ENCODE measurements around a stretch of chr12.

DNA sequence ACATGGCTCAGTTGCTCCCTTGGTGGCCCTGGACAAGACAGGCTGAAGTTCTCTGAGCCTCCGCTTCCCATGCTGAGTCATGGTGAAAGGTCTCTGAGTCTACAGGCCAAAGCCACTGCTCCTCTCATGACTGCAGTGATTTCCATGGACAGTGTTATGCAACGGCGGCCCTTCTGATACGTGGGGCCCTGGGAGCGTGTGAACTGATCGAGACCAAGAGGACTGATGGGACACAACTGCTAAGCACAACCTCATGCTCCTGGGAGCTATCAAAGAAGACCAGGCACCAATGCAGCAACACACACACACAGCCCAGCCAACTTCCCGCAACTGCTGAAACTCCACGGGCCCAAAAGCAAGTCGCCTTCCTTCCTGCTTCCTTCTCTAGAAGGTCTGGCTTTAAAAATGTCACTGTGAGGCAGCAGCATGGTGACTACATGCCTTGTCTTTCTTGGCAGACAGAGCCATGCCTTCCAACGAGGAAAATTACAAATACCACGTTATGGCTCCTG lies 10.5 kb upstream of the ACTR6 start:
- PRO-cap: no peak

DNA sequence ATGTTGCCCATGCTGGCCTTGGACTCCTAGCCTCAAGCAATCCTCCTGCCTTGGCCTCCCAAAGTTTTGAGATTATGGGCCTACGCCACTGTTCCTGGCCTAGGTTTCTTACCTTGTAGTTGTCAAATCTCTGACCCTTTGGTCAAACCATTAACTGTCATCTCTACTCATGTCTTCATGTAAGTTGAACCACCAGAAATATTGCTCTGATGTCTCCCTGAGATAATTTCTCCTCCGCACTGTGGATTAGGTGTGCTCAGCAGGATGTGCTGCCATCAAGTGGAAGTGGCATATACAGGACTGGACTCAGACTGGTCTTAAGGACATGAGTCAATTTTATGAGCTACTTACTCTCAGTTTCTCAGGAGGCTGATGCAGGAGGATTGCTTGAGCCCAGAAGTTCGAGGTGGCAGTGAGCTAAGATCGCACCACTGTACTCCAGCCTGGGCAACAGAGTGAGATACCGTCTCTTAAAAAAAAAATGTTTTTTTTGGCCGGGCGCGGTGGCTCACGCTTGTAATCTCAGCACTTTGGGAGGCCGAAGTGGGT lies 28.6 kb downstream of the ACTR6 start:
- PRO-cap: no peak

- PRO-cap: no peak
Measured at GRCh38 chr12:100304213-100304923, 37.4 kb downstream of the SCYL2 start.

- PRO-cap: no peak
Measured at GRCh38 chr12:100339307-100339609, 17.6 kb upstream of the SLC17A8 start.

GRCh38 chr12:100986761-100987040 lies 192.1 kb downstream of the ANO4 start:
- PRO-cap: no peak

DNA sequence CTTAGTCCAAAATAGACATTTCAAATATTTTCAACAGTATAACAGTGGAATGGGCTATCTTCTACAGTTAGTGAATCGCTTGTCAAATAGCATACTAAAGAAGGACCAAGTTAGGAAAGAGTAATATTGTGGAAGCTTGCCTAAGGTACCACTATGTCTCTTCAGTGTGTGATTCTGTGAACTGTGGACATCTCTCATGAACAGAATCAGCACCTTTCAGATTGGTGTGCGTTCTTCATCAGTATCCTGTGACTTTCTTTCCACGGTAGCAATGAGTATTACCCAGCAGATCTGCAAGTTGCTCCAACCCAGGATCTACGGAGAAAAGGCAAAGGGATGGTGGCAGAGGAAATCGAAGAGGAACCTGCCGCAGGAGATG lies 37.3 kb downstream of the UTP20 start:
- PRO-cap: no peak

GRCh38 chr12:101527527-101528241 lies 52.5 kb downstream of the SPIC start:
- PRO-cap: no peak

- PRO-cap: no peak
Measured at GRCh38 chr12:101607917-101608350, 13.2 kb downstream of the MYBPC1 start.

- PRO-cap: no peak
Measured at GRCh38 chr12:101678189-101678487, 19.3 kb upstream of the CHPT1 start.

DNA sequence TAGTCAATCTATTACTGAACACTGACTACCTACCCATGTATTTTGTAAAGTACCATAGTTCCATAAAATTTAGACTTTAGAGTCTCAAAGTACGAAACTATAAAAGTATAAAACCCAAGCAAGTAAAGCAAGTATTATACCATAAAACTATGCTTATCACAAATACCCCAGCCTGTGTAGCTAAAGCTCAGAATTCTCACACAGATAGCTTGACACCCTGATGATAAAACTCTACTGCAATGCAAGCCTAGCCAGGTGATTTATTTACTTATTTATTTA lies 6.7 kb upstream of the CHPT1 start:
- PRO-cap: no peak

- PRO-cap: no peak
Measured at GRCh38 chr12:101779657-101780012, 40.4 kb upstream of the SYCP3 start.

DNA sequence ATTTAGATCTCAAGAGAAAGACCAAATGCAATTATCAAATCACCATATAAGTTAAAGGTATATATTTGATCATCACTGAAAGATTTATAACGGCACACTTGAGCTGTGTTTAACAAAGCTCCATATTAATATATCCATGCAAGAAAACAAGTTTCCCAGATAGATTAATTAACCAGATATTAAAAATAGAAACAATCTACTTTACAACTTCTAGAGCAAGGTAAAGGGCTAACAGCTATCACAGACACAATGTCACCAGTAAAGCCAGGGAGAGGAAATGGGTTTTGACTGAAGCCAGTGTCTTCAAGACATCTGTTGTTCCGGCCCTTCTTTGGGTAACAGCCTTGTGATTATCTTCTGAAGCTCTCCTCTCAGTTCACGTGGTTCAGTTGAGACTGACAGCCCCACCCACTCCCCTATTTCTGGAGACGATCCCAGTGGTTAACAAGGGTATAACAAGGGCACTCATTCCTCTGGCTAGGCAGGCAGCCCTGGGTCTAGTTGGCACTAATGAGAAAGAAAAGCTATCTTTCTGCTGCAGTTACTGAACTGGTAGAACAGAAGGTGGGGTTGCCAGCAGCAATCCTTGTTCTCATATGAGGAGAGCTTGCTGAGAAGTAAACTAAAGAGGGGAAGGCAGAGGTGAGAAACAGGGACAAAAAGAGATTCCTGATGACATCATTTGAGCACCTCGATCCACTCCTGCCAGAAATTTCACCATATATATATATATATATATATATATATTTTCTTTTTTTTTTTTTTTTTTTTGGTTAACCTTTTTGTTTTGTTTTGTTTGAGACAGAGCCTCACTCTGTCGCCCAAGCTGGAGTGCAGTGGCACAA lies 6.8 kb downstream of the GNPTAB start:
- PRO-cap: no peak

DNA sequence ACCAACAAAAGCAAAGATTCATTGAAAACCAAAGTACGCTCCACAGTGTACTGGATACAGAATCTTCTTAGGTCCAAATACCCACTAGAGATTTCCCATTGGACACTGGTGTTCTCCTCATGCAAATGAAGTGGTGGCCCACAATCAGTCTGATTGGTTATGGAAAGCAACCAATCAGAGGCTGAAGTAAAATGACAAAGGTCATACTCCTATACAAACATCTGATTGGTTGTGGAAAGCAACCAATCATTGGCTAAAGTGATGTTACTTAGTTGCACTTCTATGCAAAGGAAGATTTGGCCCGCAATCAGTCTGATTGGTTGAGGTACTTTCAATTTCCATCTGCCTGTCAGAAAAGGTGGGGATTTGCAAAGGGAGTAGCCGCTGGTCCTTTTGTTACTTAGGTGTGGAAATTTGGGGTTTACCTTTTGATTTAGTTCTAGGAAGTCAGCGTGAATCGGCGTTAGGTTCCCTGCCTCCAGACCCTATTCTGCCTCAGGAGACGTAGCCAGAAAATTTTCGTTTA lies 1.3 kb upstream of the WASHC3 start:
- PRO-cap: no peak

- PRO-cap: no peak
Measured at GRCh38 chr12:102914727-102915623, 2.1 kb downstream of the PAH start.

- PRO-cap: no peak
Measured at GRCh38 chr12:102921370-102921709, 4.3 kb upstream of the PAH start.

GRCh38 chr12:103269170-103269415 lies 226.7 kb downstream of the C12orf42 start:
- PRO-cap: no peak

DNA sequence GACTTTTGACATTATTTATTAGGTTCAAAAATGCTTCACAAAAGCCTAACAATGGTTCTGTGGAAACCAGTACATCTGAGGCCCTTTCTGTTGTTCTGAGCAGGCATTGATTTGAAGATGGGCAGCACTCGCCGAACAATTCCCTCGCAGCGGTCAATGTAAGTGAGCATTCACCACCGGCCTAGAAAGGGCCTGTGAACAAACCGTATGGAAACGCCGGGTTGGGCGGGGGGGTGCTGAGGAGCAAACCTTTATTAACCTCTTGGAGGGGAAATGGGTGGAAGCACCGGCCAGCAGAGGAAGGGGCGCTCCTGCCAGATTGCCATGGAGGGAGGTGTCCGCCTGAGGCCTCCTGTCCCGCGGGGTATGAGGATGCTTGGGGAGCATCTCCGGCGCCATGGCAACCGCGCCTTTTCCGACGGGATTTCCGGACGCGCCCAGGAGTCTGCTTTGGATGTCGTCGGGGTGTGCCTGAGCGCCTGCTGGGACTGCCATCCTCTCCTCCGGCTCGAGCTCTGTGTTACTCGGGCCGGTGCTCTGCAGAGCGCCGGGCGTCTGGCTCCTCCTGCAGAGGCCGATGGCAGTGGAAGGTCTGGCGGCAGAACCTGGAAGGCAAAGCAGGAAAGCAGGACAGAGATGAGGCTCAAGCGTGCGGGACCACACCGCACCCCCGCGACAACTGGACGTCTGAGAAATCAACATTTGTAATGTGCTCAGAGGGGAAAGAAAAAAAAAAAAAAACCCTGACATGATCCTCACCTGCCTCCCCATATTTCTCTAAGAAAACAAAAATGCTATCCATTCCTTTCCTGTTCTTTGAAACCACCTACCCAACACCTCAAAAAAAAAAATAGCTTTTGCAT lies 193.6 kb downstream of the C12orf42 start:
- PRO-cap: no peak

DNA sequence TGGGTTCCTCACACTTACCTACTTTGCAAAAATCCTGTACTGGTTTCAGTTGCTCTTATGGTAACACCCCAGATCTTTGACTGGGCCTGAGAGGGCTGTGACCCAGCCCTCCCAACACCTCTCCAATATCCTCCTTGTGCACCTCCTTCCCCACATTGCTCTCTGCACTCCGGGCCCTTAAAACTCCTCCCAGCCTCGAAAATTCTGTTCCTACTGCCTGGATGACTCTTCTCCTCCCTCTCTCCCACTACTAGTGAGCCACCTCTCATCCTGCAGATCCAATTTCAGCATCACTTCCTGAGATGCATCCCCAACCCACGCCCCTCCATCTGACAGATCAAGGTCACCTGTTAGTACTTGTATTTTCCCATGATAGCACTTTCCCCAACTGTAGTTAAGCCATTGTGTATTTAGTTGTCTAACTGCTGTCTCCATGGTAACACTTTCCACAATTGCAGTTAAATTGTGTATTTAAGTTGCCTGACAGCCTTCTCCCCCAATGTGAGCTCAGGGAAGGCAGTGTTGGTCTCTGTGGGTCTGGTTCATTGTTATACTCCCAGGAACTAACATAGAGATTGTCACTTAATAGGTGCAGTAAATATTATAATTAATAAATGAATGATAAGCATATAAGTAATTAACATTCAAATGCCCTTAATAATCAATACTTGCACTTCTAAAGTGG lies 11.6 kb upstream of the NT5DC3 start:
- PRO-cap: no peak

DNA sequence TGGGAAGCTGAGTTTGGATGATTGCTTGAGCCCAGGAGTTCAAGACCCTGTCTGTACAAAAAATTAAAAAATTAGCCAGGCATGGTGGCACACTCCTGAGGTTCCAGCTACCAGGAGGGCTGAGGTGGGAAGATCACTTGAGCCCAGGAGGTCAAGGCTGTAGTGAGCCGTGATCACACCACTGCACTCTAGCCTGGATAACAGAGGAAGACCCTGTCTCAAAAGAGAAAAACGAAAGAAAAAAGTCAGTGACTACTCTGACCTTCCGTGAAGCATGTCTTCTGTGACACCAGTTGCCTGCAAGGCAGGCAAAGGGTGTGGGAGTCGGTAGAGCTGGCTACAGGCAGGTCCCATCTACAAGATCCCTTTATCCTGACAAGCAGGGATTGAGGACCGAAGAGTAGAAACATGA lies 28.8 kb upstream of the HSP90B1 start:
- PRO-cap: no peak

DNA sequence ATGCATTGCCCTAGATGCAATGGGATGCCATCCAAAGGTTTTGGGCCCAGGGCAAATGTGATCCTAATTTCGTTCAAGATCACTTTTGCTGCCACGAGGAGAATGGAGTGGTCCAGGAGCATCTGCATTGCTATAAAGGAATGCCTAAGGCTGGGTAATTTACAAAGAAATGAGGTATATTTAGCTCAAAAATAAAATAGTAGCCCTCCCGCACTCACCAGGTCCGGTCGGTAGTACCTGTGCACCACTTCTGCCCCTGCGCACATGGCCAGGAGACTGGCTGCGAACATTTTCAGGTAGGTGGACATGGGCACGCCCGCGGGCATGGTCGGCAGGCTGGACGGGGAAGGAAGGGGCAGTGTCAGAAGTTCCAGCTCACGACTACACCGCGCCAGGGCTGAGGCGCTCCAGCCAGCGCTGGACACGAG lies 588 bp downstream of the UQCC6 start:
- PRO-cap: no peak